SK-N-MC (cell line): ENCODE results near the genes GGT6, TM4SF5, VMO1, PLD2 and ZNF594.

DNA sequence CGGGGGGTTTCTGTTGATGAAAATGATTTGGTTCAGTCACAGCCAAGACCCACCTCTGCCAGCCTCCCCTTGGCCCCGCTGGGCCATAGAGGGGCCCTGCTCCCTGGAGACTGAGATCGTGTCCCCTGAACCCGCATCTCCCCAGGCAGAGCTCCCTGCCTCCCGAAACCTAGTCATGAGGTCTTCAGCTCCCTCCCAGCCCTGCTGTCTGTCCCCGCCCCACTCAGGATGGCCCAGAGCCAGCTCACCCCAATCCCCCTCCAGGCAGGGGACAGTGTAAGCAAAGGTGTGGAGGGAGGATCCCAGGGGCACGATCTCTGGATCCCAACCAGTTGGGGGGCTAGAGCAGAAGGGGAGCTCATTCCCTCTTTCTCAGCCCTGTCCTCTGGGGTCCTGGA is 16.1 kb upstream of the SPNS2 start:
- RRBS: no CpG with 5 or more reads among the region's 7 CpGs

DNA sequence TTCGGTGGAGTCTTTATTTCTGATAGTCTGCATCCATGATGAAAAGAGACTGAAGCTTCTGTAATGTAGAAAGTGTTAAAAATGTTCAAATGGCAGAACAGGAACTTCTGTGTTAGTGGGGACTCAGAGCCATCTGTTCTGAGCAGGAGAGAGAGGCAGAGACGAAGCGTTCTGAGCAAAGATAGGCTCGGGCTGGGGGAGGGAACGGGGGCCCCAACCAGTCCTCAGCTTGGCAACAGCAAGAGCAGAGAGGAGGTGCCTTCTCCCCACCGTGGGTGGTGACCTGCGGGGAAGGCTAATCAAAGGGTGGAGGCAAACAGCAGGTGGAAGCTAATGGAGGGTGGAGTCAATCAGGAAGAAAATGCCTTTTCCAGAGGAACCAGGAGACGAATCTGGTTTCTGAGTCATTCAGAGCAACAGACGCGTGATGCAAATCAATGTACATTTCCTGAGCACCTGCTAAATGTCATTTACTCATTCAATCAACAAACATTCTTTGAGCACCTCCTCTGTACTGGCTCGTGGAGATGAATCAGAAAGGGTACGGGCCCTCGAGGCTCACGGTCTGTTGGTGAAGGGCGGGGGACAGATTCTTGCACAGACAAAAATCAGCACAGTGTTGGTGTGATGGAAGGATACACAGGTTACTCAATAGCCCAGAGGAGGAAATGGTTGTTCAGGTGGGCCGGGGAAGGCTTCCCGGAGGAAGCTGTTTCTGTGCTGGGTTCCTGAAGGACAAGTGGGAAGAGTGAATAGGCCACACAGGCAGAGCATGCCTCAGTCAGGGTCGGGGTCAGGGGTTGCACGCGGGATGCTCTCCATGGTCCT is 5.8 kb upstream of the SPNS2 start:
- RRBS: no CpG with 5 or more reads among the region's 20 CpGs

GRCh38 chr17:4560499-4561031 is at the start of gene GGT6:
Gene GGT6 (minus strand): TSS chr17:4560577.
- RRBS: no CpG with 5 or more reads among the region's 17 CpGs

DNA sequence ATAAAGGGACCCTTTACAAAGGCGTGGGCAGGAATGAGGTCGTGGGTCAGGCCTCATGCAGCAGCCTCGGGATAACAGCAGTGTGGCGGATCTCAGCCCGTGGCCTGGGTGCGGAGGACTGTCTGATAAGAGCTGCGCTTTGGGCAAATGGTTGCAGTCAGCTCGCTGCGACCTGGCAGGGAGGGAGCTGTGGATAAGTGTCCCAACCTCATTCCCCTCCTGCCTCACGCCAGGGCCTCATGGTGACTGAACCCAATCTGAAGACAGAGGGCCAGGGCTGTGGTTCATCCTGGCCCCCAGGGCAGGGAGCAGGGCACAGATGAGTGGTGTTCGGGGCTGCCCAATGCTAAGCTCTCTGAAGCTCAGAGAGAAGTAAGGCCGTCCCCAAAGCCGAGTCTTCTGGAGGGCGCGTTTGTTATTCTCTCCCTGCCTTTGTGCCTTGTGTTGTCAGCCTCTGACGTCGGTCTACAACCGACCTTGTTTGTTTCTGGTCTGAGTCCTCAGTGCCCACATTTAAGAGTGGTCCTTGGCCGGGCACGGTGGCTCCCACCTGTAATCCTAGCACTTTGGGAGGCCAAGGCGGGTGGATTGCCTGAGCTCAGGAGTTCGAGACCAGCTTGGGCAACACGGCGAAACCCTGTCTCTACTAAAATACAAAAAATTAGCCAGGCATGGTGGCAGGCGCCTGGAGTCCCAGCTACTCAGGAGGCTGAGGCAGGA is 13.8 kb downstream of the SMTNL2 start:
- RRBS: no CpG with 5 or more reads among the region's 25 CpGs

GRCh38 chr17:4609701-4610289 is 25.5 kb downstream of the SMTNL2 start:
- RRBS: no CpG with 5 or more reads among the region's 11 CpGs

- RRBS: no CpG with 5 or more reads among the region's 13 CpGs
Measured at GRCh38 chr17:4641782-4642077, 252 bp upstream of the ALOX15 start.

- RRBS: no CpG with 5 or more reads among the region's 9 CpGs
Measured at GRCh38 chr17:4672127-4672683, 30.7 kb upstream of the ALOX15 start.

- RRBS: no CpG with 5 or more reads among the region's 11 CpGs
Measured at GRCh38 chr17:4733015-4733730, 1.9 kb downstream of the MED11 start.

- RRBS: 29% methylated on average over 2 of the region's 16 CpGs
Measured at GRCh38 chr17:4742264-4743093, 2.8 kb upstream of the CXCL16 start.

DNA sequence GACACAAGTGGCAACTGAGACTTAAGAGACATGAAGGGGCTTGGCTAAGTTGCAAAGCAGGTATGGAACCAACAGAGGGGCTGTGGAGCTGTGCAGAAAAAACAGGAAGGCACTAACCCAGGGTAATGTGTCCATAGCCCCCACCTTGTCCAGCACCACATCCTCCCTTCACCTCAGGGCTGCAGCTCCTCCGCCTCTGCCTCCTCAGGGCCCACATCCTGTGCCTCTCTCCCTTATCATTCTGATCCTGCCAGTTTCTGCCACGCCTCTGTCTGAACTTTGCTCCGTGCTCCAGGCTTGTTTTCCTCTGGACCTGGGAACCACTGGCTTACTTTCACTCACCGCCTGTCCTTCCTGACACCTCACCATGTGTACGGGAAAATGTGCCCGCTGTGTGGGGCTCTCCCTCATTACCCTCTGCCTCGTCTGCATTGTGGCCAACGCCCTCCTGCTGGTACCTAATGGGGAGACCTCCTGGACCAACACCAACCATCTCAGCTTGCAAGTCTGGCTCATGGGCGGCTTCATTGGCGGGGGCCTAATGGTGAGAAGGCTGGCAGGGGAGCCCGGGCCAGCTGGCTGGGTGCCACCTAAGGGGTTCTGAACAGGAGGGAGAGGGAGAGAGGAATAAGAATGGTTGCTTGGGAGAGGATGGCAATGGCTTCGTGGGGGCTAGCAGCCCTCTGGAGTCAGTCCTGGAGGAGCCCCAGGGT is at the start of gene TM4SF5:
Gene TM4SF5 (plus strand): TSS at position 331 of the 713 bp plus-strand sequence.
- RRBS: no CpG with 5 or more reads among the region's 12 CpGs

- RRBS: no CpG with 5 or more reads among the region's 25 CpGs
Measured at GRCh38 chr17:4786188-4787003, at the start of gene VMO1. Gene VMO1 (minus strand): TSS chr17:4786364.

DNA sequence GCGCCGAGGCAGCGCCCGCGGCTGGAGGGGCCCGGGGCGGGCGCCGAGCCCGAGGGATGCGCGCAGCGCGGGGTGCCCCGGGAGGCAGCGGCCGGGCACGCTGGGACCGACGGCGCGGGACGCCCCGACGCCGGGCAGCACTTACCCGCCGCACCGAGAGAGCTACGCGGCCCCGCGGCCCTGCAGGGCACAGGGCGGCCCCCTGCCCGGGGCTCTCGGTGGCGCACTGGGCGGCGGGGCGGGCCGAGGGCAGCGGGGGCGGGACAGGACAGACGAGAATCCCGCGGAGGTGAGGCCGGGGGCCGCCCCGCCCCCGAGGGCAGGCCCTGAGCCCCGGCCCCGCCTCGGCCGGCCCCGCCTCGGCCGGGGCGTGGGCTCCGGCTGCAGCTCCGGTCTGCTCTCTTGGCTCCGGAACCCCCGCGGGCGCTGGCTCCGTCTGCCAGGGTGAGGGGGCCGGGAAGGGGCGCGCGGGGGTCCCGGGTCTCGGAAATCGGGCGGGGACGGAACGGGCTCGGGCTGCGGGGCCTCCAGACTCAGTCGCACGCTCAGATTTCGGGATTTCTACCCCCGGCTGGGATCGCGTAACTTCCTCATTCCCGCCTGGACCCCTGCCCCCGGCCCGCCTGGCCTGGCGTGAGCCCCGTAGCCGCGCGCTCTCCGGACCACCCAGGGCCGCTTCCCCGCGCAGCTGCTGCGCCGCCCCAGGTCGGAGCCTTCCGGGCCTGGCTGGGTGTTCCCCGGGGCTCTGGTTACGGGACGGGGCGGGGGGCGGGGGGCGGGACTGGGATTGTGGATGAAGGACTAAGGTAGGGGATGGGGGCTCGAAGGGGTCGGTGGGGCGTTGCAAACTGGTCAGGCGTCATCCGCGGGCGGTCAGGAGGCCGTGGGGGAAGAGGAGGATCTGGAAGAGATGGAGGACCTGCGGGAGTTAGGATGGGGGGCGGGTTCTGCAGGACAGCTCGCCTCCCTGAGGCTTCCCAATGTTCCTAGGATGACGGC is at the start of gene PLD2:
Gene PLD2 (plus strand): TSS at position 371 of the 999 bp plus-strand sequence.
- RRBS: 1% methylated on average over 78 of the region's 117 CpGs

DNA sequence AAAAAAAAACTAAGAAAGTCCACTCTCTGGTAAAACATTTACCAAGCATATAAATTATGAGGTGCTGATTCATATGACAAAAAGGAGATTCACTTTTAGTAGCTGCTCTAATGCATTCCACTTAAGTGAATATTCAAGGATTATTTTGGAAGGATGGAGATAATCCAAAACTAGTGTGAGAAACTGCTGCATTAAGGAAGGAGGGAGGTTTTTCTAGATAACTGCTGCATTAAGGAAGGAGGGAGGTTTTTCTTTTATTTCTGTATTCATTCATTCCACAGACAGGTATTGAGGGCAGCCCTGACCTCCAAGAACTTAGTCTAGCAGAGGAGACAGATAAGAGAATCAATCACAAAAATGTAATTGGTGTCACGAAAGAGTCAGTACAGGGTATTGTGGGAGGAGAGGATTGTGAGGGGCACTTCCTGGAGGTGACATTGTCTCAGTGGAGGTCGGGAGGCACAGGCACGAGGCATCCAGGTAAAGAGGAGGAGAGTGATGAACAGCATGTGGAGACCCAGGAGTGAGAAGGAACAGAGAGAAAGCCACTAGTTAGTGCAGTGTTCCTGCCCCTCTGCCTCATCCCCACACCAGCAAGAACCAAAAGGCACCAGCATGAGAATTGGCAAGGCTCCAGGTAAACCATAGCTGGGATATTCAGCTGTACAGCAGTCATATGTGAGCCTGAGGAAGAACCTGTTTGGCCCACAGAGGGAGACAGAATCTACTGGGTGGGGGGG is 19.0 kb downstream of the MINK1 start:
- RRBS: no CpG with 5 or more reads among the region's 3 CpGs

- RRBS: no CpG with 5 or more reads among the region's 8 CpGs
Measured at GRCh38 chr17:4920312-4920816, 11.7 kb upstream of the GP1BA start.

GRCh38 chr17:4949323-4949992 is 1.1 kb upstream of the PFN1 start:
- RRBS: 22% methylated on average over 14 of the region's 65 CpGs

- RRBS: no CpG with 5 or more reads among the region's 3 CpGs
Measured at GRCh38 chr17:4951307-4951461, 265 bp downstream of the ENO3 start.

- RRBS: no CpG with 5 or more reads among the region's 45 CpGs
Measured at GRCh38 chr17:5031409-5032074, 3.7 kb downstream of the SLC52A1 start.

DNA sequence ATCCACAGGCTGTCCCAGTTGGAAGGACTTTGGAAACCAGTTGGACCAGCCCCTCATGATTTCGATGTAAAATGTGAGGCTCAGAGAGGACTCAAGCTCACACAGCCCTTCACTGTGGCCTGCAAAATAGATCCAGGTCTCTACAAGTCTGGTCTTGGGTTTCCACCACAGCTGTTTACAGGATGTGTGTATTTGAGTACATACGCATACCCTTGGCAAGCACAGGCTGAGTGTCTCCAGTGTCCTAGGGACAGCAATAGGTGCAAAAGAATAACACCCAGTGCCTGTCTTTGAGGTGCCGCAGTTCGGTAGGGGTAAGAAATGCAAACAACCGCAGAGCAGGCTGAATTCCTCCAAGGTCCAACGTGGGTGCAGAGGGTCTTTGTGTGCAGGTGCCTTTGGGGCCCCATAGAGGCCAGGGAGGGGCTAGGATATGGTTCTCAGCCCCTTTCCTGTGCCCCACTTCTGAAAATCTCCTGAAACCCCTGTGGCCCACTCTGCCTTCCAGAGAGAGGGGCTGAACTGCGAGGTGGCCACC is 5.1 kb downstream of the USP6 start:
- RRBS: no CpG with 5 or more reads among the region's 7 CpGs

DNA sequence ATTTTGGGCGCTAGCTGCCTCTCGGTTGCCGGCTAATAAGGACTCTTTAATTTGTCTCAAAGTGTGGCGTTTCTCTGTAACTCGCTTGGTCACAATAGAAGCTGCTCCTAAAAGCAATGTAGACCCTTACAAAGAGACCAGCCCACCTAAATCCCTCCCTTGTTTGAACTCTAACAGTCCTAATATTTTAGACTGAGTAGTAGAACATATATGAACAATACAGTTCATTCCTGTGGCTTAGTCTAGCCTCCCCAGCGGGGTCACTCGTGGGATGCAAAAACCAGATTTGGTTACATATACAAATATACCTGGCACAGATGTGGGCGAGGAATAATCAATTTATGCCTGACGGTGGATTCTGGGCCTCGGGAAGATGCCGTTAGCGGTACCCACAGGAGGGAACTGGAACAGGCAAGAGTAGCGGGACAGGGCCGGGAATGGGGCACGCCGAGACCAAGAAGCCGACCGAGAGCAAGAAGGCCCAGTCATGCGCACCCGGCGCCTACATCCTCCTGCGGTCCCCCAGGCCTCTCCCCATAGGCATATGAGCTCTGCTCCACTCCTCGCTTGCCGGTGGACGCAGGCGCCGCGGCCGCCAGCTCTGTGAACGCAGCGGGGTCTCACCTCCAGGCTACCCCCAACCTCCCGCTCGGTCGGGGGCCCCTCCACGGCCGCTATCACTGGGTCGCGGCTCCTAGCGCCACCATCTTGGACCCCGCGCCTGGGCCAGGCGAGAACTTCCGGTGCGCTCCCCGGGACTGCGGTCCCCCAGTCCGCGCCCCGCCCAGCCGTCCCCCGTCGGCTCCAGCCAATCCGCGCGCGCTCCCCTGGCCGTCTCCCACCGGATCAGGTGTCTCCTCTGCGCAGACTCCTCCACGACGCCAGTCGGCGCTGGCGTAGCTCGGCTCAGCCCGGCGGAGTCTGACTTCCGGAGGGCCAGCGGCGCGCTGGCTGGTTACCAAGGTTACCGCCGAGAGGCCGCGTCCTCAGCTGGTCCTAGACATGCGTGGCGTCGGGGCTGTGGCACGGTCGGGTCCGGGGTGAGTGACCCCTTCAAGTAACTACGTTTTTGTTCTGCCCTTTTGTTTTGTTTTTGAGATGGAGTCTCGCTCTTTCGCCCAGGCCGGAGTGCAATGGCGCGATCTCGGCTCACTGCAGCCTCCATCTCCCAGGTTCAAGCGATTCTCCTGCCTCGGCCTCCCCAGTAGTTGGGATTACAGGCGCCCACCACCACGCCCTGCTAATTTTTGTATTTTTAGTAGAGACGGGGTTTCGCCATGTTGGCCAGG is at the start of gene ZNF594:
Gene ZNF594 (minus strand): TSS at position 745 of the 1,289 bp plus-strand sequence.
- RRBS: 2% methylated on average over 41 of the region's 94 CpGs

- RRBS: no CpG with 5 or more reads among the region's 5 CpGs
Measured at GRCh38 chr17:5210023-5210469, 18.4 kb upstream of the ZNF594 start.